ENCODE measurements around the gene DLG5.

GRCh38 chr10:77888517-77888938 is 38.0 kb downstream of the DLG5 start:
- PRO-cap = unidirectional peak, plus-strand start at chr10:77888569

DNA sequence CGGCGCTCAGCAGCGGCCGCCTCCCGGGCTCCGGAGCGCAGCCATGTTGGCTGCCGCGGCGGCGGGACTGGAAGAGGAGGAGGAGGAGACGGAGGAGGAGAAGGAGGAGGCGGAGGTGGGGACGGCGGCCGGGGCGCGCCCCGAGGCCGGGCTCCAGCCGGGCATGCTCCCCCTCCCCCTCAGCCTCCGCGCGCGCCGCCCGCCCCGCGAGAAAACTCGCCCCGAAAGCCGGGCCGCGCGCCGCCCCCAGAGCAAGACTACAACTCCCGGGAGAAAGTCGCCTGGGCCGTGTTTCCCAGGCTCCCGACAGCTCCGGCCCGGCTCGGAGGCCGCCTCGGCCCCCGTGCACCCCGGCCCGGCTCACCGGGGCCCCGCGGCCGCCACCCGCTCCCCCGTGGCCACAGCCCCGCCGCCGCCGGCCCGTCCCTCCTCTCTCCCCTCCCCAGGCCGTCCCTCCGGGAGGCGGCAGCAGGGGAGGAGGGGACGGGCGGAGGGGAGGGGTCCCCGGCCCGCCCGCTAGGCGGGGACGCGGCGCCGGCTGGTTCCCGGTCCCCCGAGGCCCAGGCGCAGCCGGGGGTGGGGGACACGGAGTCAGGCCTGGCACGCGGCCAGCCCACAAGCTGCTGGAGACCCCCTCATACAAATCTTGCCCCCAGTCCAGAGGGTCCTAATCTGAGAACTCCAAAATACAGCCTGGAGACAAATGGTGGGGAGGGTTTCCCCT is at the start of gene DLG5:
Gene DLG5 (minus strand): TSS at position 70 of the 724 bp plus-strand sequence.
- PRO-cap = bidirectional peak, plus-strand start at position 104 of the sequence, minus-strand start at position 69 of the sequence; unidirectional peak, minus-strand start at position 435 of the sequence

- PRO-cap = no peak
These were observed 3.7 kb downstream of the RPS24 start for GRCh38 chr10:78036981-78038107.

DNA sequence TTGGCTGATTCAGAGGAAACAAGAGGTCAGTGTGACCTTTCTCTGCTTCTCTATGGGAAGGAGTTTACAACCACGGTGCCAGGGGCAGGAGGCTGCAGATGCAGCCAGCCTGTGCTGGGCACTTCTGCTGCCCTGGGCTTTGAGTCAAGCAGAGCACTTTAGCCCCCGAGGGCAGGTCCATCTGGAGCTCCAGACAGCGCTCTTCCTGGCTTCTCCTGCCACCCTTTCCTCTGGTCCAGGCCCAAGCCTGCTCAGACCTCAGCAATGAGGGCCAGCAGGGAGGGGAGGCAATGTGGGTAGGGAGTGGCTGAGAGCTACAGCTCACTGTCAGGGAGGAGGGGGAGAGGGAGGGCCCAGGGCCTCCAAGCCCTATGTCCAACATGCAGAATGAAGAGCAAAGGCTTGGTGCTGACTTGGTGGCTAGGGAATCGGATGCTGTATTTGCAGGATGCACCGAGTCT is 481.4 kb downstream of the RPS24 start:
- PRO-cap = no peak

GRCh38 chr10:78551277-78551651 is 517.5 kb upstream of the ZMIZ1 start:
- PRO-cap = no peak

GRCh38 chr10:78656020-78656538 is 412.7 kb upstream of the ZMIZ1 start:
- PRO-cap = no peak

- PRO-cap = bidirectional peak, plus-strand start at chr10:79048455, minus-strand start at chr10:79048210
These were observed 20.7 kb upstream of the ZMIZ1 start for GRCh38 chr10:79047950-79048624.

- PRO-cap = no peak
These were observed 9.5 kb upstream of the ZMIZ1 start for GRCh38 chr10:79059101-79059736.

DNA sequence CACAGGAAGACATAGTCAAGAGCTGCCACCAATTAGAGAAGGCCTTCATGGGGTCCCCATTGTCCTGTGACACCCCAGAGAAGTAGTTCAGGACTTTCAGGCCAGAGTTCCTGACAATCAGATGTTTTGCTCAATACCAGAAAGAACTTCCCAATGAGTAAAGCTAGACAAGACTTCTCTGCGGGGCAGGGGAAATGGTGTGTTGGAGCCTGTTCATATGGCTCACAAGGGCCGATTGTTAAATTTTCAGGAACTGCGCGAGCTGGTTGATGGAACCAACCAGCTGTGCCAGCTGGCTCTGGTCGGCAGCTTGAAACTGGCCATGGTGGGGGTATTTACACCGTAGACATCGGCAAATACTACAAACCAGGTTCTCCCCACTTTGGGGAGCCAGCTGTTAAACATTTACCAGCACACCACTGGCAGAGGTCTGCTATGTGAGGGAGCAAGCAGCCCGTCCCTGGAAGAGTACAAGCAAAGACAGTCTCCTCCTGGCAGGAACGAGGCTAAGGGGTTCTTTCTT is 9.0 kb upstream of the ZMIZ1 start:
- PRO-cap = no peak

DNA sequence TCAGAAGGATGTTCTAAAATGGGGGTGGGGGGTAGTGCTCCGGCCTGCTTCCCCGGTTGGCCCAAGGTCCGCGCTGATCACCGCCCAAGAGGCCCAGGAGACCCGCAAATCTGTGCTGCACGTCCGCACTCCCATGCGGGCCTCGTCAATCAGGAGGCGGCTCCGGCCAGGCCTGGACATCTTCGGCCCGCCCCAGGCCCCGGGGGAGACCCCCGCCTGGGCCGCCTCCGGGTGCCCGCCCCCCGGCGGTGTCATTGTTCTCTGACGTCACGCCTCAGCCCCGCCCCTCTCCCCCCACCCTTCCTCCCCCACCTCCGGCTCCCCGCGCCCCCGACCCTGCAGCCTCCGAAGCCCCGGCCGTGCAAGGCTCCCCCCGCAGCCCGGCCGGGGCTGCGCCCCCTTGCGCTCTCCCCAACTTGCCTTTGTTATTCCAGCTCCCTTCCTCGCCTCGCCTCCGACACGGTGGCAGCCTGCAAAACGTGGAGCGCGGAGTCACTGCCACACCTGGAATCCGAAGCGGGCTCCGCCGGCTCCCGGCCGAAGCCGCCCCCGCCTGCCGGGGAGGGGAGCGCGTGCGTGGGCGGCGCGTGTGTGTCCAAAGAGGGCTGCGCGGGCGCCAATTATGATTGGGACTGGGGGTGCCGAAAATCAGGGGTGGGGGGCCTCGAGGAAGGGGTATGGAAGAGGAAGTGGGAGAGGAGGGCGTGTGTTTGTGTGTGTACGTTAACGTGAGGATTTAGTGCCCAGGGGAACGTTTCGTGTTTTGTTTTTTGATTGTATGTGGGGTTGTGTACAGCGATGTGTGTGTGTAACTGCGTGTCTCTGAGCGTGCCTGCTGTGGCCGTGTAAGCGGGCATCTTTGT is 1.6 kb upstream of the ZMIZ1 start:
- PRO-cap = bidirectional peak, plus-strand start at position 623 of the sequence, minus-strand start at position 410 of the sequence

- PRO-cap = no peak
These were observed 22.6 kb downstream of the ZMIZ1 start for GRCh38 chr10:79091339-79091854.

DNA sequence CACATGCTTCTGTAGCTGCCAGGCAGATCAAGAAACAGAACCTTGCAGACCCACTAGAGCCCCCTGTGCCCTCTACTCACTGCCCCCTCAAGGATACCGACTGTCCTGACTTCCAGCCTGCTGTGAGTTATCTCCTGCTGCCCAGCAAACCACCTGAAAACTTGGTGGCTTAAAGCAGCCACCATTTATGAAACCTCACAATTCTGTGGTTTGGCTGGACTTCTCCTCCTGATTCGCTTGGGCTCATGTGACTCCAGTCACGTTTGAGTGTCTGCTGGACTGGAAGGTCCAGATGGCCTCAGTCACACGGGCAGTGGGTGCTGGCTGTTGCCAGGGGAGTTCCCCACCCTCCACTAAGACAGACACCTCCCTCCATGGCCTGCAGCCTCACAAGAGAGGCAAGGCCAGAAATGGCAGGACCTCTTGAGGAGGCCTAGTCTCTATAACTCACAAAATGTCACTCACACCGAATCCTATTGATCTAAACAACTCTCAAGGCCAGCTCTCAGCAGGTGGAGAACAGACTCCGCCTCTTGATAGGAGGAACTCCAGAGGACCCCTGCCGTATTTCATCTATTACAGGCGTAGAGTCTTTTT is 48.1 kb downstream of the ZMIZ1 start:
- PRO-cap = no peak

- PRO-cap = no peak
These were observed 50.1 kb downstream of the ZMIZ1 start for GRCh38 chr10:79118582-79119497.

- PRO-cap = no peak
These were observed 97.8 kb downstream of the ZMIZ1 start for GRCh38 chr10:79166374-79167062.

DNA sequence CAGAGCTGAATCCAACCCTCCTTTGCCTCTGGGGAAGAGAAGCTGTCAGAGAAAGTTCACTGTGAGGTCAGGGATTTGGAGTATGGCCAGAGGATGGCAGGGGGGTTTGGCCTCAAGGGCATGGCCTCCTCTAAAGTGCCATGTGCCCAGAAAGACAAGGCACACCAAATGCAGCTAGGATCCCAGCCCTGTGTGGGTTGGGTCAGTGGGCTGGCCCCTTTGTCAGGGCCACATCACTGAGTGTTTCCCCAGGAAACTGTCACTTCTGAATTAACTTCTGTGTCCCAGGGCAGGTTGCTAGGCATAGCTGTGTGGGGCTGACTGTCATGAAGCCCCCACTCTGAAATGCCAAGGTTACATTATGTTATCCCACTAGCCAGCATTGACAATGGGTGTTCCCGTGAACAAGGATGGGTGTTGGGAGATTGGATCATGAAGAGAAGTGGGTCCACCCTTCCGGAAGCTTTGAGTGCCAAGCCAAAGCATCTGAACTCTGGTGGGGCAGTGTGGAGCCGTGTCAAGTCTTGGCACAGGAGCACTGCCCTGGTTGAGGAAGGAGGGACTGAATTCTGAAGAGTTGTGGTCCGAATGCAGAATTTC is 123.4 kb downstream of the ZMIZ1 start:
- PRO-cap = no peak

GRCh38 chr10:79201264-79201971 is 132.7 kb downstream of the ZMIZ1 start:
- PRO-cap = no peak

GRCh38 chr10:79222854-79224194 is 123.9 kb upstream of the PPIF start:
- PRO-cap = unidirectional peak, minus-strand start at chr10:79223611

DNA sequence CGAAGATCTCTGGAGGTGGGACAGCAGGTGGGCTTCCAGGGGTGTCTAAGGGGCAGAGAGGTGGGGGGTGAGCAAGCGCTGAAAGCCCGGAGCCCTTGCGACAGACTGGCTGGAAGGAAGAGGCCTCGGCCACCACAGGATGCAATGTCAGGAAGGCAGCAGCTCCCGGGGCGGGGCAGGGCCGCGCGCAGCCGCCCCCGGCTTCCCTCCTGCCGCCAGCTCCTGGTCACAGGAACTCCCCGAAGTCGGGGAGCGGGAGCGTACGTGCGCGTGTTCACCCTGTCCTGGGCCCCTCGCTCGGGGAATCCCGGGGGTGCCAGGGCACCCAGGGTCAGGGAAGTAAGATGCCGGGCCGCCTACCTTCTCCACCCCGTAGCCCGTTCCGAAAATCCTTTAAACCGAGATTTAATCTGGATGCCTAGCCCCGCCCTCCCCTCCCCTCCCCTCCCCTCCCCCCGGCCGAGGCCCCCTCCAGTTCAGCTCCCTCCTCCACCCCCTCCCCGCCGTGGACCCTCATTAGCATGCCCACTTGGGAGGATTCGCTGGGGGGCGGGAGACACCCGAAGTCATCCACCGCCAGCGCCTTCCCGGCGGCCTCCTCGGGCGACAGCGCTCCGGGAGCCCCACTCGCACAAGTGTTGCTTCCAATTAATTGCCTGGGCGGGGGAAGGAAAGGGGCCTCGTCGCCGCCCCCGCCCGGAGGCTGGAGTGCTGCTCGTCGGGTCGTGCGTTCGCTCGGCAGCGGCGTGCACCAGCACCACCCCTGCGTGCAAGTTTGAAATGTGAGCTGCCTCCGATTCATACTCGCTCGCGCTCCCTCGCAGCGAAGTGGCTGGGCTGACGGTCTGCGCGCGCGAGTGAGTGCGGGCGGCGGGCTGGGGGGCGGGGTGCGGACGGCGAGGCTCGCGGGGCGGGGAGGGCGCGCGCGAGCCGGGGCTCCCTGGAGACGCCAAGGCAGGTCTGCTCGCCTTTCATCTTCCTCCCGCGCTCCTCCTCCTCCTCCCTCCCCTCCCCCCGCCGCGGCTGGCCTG is 104.8 kb upstream of the PPIF start:
- PRO-cap = bidirectional peak, plus-strand start at position 242 of the sequence, minus-strand start at position 107 of the sequence; bidirectional peak, plus-strand start at position 655 of the sequence, minus-strand start at position 379 of the sequence; bidirectional peak, plus-strand start at position 829 of the sequence, minus-strand start at position 830 of the sequence; bidirectional peak, plus-strand start at position 943 of the sequence, minus-strand start at position 859 of the sequence

DNA sequence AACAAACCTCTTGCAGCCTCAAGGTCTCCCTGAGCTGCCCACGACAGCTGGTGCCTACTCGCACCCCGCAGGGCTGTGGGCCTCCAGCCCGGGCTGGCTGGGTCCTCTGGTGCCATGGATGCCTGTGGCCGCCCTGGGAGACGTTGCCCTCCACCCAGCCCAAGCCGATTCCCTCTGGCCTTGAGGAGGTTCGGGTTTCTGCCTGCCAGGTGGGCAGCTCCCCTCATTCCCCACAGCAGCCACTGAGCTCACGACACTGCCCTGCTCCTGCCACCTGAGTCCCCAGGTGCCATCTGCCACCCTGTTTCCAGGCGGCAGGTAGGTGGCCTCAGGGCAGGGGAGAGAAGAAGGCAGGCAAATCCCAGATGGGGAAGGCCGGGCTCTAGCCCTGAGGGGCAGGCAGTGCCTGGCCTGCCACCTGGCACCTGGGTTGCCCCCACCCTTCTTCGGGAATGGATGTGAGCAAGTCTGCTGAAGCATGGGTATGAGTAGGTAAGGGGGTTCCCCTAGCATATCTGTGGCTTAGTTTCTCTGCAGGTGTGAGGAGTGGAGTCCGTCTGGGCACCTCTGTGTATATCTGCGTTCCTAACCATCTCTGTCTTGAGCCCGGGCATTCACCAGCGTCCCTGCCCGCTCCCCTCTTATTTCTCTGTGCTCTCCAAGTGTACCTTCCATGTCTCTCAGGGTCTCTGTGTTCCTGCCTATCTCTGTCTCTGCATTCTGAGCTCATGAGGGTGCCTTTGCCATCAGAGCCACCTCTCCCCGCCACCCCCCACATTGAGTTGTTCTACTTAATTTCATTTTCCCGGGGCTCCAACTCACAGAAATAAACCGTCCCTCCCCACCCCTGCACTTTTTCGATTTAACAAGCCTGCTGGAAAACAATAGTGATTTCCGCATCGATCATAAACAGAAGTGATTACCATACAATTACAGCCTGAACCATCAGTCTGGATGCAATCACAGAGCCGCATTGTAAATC is 92.0 kb upstream of the PPIF start:
- PRO-cap = no peak

- PRO-cap = no peak
These were observed 76.4 kb upstream of the PPIF start for GRCh38 chr10:79270593-79271624.

Measured in bronchial lymph node (tissue), 1 donor.